Metastatic Pancreatic Carcinoma in the Ovary (tissue), 1 donor: ENCODE measurements around a stretch of chr7.

GRCh38 chr7:75842427-75843463 is 29.1 kb upstream of the CCL24 start:
- PRO-cap = no peak

- PRO-cap = no peak
These were observed 15.4 kb upstream of the POR start for GRCh38 chr7:75899665-75899916.

- PRO-cap = bidirectional peak, plus-strand start at chr7:75915157, minus-strand start at chr7:75914910
These were observed 647 bp upstream of the POR start for GRCh38 chr7:75914004-75915012.

DNA sequence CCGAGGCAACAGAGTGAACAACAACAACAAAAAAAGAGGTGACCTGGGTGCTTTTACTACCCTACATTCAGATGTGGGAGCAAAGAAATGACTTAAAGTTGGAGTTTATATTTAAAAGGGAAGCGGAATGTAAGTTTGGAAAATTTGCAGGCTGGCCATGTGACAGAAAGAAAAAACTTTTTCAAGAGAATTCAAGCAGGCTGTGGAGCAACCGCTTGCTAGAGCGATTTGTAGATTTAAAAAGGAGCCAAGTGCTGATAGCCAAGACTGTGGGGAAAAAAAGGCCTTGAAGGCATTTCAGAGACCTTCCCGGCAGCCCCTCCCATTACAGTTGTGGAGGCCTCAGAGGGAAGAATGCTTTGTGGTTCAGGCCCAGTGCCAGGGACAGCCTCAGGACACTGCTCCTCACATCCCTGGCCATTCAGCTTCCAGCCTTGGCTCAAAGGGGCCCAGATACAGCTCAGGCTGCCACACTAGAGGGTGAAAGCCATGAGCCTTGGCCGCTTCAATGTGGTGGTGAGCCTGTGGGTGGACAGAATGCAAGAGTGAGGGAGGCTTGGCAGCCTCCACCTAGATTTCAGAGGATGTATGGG is 19.4 kb downstream of the POR start:
- PRO-cap = no peak

GRCh38 chr7:75968431-75969044 is 25.9 kb downstream of the TMEM120A start:
- PRO-cap = no peak

DNA sequence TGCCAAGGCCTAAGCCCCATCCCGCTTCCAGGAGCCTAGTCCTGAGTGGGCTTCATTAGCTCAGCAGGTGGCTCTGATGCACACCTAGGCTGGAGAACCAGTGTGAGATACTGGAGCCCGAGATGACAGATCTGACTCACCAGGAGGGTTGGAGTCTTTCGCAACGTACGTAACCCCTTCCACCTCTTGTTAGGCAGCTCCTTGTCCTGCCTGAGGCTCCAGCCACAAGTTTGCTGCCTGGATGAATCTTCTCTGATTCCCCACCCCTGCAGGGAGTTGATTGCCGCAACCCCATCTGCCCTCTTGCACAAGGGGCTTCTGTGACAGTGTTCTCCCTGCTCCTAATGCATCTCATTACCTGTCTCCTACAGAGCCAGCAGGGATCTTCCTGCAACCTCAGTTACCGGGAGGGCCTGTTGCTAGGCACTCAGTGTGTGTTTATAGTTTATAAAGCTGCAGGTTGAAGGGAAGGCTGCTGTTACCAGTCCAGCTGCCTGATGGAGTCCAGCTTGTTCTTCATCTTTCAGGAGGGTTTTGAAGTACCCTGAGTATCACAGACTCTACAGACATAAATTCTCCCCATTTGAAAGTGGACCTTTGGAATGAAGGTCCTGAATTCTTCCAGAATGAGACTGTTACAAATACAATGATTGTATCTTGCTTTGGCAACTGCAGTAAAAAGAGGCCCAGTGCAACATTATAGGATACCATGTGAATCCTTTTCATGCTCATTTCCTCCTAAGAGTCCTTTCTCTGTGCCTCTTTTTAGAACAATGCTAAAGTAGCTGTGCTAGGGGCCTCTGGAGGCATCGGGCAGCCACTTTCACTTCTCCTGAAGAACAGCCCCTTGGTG is 6.4 kb downstream of the MDH2 start:
- PRO-cap = no peak

DNA sequence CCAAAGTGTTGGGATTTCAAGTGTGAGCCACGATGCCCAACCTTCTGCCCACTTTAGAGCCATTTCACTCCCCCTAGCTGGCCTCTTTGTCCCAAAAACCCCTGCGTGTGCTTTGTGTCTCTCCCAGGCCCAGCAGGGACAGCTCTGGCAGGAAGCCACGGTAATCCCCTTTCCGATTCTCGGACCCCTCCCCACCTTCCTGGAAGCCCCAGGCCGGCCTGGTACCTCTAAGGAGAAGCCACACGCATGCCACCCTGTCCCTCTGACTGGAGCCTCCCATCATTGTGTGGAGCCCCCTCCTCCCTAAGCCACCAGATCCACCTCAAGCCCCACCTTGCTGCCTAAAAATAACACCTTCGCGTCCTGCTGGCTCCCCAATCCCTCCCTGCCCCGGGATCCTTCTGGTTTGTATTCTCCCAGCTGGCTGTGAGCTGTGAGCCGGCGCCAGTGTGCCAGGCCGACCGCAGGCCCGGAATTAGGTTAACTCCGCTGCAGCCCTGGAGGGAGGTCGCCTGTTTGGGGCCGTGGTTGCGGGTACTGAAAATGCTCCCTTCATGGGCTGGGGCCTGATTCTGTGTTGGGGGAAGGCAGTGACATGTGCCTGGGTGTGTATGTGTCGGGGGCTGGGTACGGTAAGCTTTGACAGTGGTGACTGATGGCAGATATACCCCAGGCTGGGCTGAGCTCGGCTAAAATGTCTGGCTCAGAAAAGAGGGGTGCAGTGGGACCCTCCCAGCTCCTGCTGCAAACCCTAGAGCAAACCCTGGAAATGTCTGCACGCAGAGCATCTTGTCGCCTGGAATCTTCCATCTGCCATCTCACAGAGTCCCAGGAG is 16.3 kb upstream of the SRRM3 start:
- PRO-cap = no peak

GRCh38 chr7:76191709-76192207 is 9.9 kb upstream of the SRRM3 start:
- PRO-cap = unidirectional peak, plus-strand start at chr7:76192067

GRCh38 chr7:76250964-76251194 is 49.2 kb downstream of the SRRM3 start:
- PRO-cap = no peak

DNA sequence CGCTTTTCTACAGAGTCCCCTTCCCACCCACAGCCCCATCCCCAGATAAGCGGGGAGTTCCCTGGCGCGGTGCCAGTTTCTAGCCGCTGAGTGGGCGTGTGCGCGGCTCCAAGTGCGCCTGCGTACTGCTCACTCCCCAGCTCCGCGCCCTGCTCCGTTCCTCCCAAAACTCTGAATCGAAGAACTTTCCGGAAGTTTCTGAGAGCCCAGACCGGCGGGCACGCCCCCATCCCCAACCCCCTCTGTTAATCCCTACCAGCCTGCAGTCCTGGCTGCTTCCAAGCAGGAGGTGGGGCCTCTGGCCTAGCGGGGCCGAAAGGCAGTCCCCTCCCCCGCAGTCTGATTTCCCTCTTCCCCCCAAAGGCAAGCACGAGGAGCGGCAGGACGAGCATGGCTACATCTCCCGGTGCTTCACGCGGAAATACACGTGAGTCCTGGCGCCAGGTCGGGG is 991 bp downstream of the HSPB1 start:
- PRO-cap = bidirectional peak, plus-strand start at position 193 of the sequence, minus-strand start at position 178 of the sequence; bidirectional peak, plus-strand start at position 248 of the sequence, minus-strand start at position 244 of the sequence; bidirectional peak, plus-strand start at position 360 of the sequence, minus-strand start at position 341 of the sequence

- PRO-cap = no peak
These were observed 3.7 kb downstream of the HSPB1 start for GRCh38 chr7:76306249-76306418.

DNA sequence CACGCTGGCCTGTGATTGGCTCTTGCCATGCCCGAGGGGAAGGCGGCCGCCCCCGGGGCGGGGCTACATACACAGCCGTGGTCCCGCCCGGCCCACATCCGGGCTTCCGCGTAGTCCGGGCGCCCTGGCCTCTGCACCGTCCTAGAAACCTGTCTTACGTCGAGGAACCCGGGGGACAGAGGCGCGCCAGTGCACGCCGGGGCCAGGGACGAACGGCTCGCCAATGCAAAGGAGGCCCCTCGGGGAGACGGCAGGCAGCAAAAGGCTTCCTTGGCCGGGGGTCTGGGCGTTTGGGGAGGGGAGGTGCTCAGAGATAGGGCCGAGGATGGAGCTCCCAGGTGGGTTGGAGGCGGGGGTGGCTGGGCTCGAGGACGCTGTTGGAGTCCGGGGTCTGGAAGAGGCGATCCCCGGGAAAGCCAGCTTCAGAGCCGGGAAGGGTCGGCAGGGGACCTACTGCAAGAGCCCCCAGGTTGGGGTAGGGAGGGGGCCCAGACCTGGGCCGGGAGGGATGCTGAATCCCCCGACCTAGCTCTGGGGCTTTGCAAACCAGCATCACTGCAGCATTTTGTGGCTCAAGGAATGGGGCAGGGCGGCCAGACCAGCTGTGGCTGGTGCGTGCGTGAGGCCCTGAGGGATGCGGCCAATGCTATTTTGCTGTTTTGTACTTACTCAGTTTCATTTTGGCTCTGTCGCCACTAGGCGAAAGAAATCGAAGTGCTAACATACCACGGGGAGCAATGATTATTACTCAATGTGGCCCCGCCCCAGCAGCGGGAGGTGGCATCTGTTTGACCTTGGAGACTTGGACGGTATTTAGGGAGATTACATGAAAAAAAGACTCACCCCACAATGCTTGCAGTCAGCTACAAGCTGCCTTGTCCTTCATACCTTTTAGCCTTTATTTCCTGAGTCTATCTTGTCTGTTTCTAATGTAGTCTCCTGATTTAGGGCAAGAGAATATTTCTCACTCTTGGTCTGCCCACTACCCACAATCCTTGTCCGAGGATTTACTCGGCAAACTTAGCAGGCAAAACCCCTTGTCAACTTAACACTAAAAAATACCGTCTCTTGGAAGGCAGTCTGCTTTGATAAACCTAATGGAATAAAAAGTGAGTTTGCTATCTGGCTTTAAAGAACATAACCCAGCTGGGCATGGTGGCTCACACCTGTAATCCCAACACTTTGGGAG is 16.1 kb downstream of the HSPB1 start:
- PRO-cap = bidirectional peak, plus-strand start at position 97 of the sequence, minus-strand start outside the sequence; unidirectional peak, minus-strand start at position 645 of the sequence; unidirectional peak, minus-strand start at position 716 of the sequence

GRCh38 chr7:76330691-76331042 is 28.1 kb downstream of the YWHAG start:
- PRO-cap = no peak

GRCh38 chr7:76377487-76378042 is 18.8 kb upstream of the YWHAG start:
- PRO-cap = unidirectional peak, plus-strand start at chr7:76377728

- PRO-cap = no peak
These were observed 15.9 kb upstream of the DTX2 start for GRCh38 chr7:76445640-76446056.

DNA sequence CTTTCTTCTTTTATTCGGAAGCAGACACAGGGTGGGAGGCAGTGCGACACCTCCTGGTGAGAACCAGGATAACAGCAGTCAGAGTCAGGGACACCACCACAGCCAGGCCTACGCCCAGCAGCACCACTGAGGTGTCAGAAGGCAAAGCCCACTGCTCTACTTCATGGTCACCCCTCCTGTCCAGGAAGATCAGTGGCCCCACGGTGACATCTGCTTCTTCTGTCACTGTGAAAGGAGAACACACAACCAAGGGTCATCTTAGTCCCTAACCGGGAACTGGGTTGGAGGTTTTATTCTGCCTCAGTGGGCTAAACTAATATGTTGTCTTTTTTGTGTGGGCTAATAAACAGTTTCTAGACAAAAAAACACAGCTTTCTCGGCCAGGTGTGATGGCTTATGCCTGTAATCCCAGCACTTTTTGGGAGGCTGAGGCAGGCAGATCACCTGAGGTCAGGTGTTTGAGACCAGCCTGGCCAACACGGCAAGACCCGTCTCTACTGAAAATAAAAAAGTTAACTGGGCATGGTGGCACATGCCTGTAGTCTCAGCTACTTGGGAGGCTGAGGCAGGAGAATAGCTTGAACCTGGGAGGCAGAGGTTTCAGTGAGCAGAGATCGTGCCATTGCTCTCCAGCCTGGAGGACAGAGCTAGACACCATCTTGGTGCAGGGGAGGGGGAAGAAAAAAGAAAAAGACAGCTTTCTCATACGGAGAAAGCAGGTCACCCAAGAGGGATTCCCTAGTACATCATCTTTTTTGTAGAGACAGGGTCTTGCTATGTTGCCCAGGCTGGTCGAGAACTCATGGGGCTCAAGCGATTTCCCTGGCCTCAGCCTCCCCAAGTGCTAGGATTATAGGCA is 16.9 kb downstream of the POMZP3 start:
- PRO-cap = no peak

GRCh38 chr7:77006410-77006834 is 25.7 kb downstream of the SPDYE17 start:
- PRO-cap = no peak

GRCh38 chr7:77306092-77307020 is 106.7 kb upstream of the FGL2 start:
- PRO-cap = no peak

- PRO-cap = no peak
These were observed 88.0 kb downstream of the GSAP start for GRCh38 chr7:77328129-77328612.

- PRO-cap = no peak
These were observed 55.1 kb upstream of the PTPN12 start for GRCh38 chr7:77482046-77482256.